Thoracic aorta (tissue), 1 donor: Measurements from ENCODE around the gene SLC12A1.

DNA sequence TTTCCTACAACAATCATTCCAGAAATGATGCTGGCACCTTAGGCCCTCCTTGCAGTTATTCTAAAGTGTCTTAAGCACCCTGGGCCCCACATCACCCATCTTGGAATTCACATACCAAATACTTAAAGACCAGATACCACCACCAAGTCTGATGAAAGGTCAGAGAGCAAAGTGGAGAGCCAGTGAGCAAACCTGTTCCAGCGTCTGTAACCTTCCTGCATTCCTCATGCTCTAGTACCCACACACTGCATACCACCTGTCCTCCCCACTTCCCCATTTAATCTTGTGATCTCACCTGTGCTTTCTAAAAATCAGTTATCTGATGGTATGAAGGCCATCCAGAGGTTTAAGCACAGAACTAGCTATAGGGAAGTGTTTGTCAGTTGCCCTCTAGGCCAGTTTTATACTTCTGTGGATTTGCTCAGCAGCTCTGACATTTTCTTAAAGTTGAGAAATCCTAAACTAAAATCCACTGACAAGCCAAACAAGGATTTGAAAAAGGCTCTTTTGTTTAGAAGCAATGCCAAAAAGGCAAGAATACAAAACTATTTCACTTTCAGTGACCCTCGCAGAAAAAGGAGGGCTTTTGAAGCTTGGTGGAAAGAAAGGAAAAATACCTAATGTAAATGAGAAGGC is 7.2 kb upstream of the SPG11 start:
- RAMPAGE, long total RNA = no peak

DNA sequence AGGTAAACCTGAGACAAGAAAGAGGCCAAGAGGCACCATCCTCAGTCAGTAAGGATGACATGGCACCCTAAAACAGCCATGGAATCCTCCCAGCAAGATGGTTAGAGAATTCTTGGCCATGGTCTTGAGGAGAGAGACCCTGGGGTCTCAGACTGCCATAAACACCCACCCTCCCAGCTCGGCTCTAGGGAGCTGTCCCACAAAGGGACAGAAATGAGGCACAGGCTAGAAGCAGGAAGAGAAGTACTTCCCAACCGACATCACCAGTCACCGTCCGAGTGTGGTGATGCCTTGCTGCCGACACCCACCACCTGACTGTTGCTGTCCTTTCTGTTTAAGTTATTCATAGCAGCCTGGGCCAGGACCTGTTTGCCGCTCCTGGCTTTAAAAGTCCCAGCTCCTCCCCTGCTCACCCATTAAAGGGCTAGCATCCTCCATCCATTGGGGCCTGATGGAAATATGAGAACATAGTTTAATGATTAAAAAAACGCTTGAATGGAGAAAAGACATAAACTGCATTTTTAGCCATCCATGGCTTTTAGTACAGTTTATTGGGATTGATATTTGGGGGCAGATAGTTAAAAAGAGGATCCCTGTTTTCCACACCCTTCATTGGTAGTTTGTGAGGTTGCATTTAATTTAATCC is 13.2 kb upstream of the SPG11 start:
- RAMPAGE, long total RNA = no peak

- RAMPAGE, long total RNA = no peak
Observed at GRCh38 chr15:44682561-44683174, 19.2 kb upstream of the SPG11 start.

- RAMPAGE, long total RNA = no peak
Observed at GRCh38 chr15:44715034-44715343, 3.7 kb downstream of the B2M start.

- RAMPAGE, long total RNA = no peak
Observed at GRCh38 chr15:44718262-44718811, 7.0 kb downstream of the B2M start.

DNA sequence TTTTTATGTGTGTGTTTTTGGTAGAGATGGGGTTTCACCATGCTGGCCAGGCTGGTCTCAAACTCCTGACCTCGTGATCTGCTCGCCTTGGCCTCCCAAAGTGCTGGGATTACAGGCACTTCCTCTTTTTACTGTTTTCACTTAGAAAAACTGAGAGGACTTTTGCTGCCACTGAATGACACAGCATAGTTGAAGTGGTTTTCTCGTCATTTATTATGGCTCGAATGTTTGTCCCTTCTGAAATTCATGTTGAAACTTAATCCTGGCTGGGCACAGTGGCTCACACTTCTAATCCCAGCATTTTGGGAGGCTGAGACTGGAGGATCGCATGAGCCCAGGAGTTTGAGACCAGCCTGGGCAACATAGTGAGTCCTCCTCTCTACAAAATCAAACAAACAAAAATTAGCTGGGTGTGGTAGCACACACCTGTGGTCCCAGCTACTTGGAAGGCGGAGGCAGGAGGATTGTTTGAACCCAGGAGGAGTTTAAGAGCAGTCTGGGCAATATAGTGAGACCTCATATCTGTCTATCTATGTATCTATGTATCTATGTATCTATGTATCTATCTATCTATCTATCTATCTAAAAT is 11.6 kb upstream of the TRIM69 start:
- RAMPAGE, long total RNA = no peak

- RAMPAGE, long total RNA = no peak
Observed at GRCh38 chr15:44728448-44728564, 8.0 kb upstream of the TRIM69 start.

DNA sequence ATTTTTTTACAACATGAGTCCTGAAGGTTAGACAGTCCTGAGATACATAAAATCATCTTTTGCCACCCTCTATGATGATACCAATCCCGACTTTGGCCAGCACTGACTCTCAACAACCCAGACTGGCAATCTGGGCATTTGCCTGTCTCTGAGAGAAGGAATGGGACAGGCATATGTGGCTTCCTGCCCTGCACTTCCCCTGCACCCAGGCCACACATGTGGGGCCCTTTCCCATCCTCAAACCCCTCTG is 17.3 kb downstream of the DUOX2 start:
- RAMPAGE, long total RNA = no peak

DNA sequence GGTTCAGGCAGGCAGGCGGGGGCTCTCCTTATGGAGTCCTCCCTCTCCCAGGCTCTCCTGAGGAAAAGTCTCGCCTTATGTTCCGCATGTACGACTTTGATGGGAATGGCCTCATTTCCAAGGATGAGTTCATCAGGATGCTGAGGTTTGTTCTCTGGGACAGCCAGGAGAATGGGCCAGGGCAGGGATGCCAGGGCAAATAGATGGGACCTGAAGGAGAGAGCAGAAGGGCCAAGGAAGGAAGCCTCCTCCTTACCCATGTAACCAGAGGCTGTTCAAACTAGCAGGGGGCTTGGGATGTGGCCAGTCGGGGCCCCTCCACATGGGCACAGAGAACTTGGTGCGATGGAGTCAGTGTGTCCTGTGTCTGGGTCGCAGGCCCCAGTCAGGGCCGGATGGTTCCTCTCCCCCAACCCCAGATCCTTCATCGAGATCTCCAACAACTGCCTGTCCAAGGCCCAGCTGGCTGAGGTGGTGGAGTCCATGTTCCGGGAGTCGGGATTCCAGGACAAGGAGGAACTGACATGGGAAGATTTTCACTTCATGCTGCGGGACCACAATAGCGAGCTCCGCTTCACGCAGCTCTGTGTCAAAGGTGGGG is 18.2 kb downstream of the DUOX1 start:
- RAMPAGE, long total RNA = no peak

DNA sequence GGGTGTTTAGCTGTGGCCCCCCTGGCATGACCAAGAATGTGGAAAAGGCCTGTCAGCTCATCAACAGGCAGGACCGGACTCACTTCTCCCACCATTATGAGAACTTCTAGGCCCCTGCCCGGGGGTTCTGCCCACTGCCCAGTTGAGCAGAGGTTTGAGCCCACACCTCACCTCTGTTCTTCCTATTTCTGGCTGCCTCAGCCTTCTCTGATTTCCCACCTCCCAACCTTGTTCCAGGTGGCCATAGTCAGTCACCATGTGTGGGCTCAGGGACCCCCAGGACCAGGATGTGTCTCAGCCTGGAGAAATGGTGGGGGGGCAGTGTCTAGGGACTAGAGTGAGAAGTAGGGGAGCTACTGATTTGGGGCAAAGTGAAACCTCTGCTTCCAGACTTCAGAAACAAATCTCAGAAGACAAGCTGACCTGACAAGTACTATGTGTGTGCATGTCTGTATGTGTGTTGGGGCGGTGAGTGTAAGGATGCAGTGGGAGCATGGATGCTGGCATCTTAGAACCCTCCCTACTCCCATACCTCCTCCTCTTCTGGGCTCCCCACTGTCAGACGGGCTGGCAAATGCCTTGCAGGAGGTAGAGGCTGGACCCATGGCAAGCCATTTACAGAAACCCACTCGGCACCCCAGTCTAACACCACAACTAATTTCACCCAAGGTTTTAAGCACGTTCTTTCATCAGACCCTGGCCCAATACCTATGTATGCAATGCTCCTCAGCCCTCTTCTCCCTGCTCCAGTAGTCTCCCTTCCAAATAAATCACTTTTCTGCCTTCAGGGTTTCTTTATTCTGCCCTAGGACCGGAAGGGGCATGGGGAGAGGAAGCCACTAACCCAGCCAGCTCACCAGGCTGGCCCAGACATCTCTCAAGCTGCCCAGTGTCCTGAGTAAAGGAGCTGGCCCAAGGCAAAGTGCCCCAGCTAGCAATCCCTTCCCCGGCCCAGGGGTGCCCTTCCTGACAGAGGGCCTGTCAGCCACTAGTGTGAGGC is 22.7 kb downstream of the SHF start:
- RAMPAGE, long total RNA = no peak

- RAMPAGE, long total RNA = start-site peak on the minus strand at chr15:45201096-45201155, 8 reads
Observed at GRCh38 chr15:45200749-45201606, 13.2 kb upstream of the SHF start.

GRCh38 chr15:45378887-45379439 is 619 bp upstream of the GATM start:
- RAMPAGE, long total RNA = no peak

GRCh38 chr15:45441549-45442154 is 11.2 kb downstream of the C15orf48 start:
- RAMPAGE, long total RNA = no peak

GRCh38 chr15:45574186-45574581 is 13.0 kb upstream of the BLOC1S6 start:
- RAMPAGE, long total RNA = no peak

DNA sequence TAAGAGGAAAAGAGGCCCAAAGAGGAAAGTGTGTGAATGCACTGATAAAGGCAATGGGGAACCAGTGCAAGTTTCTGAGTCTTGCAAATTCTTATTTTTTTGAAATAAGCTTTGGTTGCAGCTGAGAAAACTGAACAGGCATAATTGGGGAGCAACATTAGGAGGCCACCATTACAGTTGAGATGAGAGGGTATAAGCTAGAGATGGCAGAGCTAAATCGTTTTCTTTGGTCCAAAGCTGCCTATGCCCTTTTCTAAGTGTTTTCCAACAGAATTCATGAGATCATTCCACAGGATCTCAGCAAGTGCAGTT is 742 bp upstream of the BLOC1S6 start:
- RAMPAGE, long total RNA = no peak

- RAMPAGE, long total RNA = no peak
Observed at GRCh38 chr15:46969878-46970286, 747.4 kb upstream of the SEMA6D start.

DNA sequence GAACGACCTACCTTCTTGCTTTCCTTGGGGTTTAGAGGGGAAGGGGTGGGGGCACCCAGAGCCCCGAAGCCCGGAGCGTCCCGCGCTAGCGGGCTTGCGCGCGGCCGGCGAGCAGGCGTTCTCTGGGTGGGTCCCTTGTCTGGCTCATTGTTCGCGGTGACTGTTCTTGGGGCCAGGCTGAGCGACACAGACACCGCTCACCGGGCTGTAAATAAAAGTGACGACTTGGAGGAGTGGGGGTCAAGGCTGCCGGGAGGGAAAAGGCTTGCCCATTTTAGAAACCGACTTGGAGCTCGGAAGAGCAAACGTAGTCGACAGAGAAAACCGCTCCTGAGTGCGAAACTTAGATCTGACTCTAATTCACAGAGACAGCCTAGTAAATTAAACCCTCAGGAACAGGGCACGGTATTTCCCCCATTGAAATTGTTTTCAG is 532.3 kb upstream of the SEMA6D start:
- RAMPAGE, long total RNA = no peak

DNA sequence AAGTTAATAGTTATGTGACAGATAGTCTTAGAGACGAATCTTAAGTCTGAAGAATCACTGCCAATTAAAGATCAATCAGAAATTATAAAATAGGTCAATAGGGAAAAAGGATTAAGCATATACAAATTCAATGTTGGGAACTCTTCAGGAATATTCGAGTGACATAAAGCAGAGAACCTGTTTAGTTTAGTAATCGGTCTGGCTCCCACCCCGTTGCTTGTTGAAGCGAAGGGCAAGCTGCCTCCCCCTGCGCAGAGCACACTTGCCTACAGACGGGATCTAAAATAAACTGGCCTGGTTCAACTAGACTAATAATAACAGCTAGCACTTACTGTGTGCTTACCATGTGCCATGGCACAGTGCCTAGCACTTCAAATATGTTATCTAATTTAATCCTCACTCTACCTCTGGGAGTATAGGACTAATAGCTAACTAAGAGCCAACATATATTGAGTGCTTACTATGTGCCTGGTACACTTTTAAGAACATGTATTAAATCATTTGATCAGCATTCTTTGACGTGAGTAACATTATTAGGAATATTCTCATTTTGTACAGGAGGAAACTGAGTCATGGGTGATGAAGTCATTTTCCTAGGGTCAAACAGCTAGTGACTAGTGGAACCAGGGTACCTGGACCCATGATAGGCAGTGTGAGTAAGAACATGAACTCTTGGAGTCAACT is 8.7 kb downstream of the SEMA6D start:
- RAMPAGE, long total RNA = no peak

DNA sequence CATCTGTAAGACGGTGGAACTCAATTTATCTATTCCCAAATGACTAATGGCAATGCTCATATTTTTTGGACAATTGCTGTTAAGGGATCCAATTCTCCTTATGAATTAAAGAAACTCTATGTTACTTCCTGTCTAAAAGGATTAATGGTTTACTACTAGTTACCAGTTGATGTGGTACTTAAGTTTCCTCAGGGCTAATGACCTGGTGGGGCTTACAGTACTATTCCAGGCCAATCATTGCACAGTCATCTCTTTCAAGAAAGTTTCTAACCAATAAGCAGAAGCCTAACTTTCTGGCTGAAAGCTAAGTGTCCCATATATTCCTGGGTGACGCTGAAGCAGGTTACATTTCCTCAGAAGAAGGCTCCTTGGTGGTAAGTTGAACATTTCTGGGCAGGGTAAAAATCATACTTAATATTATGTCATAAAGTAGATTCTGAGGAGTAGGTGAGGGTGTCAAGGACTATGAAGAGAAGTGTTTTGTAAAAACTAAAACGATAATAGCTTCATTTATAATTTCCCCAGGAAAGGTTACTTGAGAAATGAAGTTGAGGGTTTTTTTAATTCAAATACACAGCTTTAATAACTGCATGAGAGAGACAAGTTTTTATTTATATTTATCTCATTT is at the start of gene SLC12A1:
TSS of gene SLC12A1 (plus strand) at position 346 of the 628 bp plus-strand sequence.
- RAMPAGE, long total RNA = no peak

GRCh38 chr15:48400006-48400235 is 68.7 kb downstream of the DUT start:
- RAMPAGE, long total RNA = no peak